ENCODE measurements around a stretch of chr2.

DNA sequence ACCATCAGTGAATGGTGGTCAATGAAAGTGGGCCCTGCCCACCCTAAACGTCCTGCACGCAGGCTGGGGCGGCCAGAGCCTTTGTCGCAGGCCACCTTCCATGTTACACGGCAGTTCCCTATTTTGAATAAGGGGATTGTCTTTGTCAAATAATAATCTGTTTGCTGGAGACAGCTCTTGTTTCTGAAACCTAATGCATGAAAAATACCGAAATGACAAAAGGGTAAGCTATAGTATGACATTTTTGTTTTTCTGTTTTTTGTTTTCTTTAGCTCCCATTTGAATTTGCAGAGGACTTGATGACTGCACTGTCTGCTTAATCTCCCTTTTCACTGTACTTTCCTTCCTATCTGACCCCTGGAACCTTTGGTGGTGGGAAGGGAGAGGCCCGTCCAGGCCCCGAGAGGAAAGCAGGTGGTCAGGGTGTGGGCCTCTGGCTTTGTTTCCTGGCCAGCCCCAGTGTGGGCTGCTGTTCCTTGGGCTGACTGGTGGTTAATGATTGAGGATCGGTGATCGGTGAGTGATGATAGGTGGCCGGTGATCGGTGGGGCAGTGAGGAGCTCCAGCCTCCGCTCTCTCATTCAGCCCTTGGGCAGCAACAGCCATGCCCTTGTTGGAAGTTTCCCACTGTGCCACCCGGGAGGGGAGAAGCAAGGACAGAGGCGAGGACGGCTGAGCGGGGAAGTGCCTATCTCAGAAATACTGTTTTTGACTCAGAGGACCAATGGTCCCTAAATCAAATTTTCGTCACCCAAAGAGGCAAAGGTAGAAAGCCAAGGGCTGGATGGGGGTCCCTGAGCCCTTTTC, 7.2 kb downstream of the ACKR3 start:
- CAGE, long polyA plus RNA = no peak
- RRBS = 53% methylated on average over 3 of the region's 18 CpGs

DNA sequence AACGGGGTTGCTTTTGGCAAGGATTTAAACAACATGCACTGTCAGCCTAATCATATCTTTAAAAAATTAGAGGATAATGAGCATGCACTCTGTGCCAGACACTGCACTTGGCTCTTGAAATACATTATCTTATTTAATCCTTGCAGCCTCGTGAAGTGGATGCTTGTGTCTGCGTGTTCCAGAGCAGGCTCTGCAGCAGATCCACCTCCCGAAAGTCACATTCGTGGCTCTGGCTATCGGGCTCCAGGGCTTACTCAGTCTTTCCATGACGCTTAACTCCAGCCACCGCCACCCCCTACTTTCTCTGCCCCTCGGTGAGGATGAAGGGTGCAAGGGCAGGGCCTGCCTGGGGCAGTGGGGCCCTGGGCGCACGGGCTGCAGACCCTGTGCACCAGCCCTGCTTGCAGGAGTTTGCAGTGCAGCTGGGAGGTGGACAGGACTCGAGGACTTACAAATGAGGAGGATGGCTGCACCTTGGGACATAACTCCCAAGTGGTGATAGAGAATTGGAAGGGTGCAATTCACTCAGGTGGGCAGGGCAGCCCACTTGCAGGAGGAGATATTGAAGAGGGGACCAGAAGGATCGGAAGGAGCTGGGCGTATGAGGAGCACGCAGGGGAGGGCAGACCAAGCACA, 61.8 kb downstream of the ACKR3 start:
- CAGE, long polyA plus RNA = no peak
- RRBS = no CpG with 5 or more reads among the region's 15 CpGs

DNA sequence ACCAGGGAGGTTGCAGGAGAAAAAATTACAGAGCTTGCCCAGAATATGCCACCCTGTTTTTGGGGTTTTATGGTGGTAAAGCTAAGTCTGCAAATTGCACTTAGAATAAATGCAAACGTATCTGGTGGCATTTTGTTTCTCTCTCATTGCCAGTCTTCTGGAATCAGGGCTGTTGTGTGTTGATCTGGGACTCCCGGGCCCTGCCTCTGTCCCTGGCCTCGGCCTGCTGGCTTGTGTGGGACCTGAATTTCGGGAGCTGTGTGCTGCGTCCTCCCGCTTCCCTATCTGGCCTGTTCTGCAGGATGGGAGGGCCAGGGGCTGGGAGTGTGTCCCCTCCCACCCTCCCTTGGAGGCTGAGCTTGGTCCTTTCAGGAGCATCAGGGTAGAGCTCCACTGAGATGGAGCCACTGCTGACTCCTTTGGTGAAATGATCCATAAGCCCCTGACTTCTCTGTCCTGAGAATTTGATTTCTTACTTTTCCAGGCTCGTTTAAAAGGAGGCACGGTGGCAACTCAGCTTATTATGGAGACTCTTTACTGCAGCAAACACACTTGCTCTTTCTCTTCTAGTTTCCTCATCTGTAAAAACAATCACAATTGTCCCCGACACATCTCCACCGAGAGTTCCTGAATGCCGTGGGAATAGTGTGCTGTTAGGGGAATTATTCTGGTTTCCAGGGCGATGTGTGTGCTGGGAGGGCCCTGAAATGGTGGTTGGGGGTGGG, 118.6 kb downstream of the ACKR3 start:
- CAGE, long polyA plus RNA = no peak
- RRBS = no CpG with 5 or more reads among the region's 12 CpGs

GRCh38 chr2:236715670-236716029, 146.0 kb downstream of the ACKR3 start:
- CAGE, long polyA plus RNA = no peak
- RRBS = no CpG with 5 or more reads among the region's 11 CpGs

DNA sequence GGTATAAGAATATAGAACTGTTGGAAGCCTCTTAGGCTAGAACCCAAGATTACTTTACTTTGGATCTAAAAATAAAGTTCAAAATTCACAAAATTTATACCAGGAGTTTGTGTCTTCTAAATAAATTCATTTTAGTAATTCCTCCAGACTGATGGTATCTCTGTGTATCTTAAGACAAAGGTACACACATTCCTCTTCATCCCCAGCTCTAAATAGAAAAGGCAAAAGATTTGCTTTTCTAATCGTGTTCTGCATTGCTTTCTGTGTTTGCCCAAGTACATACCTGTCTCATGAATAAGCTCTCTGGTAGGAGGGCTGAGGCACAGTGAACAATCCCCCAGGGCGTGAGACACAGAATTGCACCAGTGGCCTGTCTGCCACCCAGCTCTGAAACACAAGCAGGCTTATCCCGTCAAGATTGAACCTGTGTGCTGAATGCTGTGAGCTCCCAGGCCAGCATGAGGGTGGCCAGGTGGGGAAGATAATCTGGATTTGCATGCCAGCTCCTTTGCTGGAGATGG, 176.1 kb downstream of the ACKR3 start:
- CAGE, long polyA plus RNA = no peak
- RRBS = no CpG with 5 or more reads among the region's 3 CpGs

- CAGE, long polyA plus RNA = no peak
- RRBS = no CpG with 5 or more reads among the region's 3 CpGs
Observed at GRCh38 chr2:236820371-236820707, 250.7 kb downstream of the ACKR3 start.

- CAGE, long polyA plus RNA = no peak
- RRBS = no CpG with 5 or more reads among the region's 12 CpGs
Observed at GRCh38 chr2:236871443-236872588, 213.9 kb upstream of the COPS8 start.

DNA sequence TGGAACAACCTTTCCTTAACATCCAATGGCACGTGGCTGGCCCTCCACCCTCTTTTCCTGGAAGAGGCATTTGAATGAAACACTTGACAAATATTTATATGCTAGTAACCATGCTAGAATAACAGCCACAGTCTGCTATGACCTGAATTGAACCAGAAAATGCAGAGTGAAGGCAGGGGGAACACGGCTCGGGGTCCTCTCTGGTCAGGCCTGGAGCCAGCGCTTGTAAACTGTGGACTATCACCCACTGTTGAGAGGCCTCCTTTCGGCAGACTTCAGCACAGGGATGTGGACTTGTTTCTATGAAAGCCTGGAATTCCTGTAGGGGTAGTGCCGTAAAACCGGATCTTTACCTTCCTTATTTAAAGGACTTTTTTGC, 198.1 kb upstream of the COPS8 start:
- CAGE, long polyA plus RNA = no peak
- RRBS = no CpG with 5 or more reads among the region's 7 CpGs

GRCh38 chr2:236967904-236968567, 117.7 kb upstream of the COPS8 start:
- CAGE, long polyA plus RNA = no peak
- RRBS = no CpG with 5 or more reads among the region's 10 CpGs

DNA sequence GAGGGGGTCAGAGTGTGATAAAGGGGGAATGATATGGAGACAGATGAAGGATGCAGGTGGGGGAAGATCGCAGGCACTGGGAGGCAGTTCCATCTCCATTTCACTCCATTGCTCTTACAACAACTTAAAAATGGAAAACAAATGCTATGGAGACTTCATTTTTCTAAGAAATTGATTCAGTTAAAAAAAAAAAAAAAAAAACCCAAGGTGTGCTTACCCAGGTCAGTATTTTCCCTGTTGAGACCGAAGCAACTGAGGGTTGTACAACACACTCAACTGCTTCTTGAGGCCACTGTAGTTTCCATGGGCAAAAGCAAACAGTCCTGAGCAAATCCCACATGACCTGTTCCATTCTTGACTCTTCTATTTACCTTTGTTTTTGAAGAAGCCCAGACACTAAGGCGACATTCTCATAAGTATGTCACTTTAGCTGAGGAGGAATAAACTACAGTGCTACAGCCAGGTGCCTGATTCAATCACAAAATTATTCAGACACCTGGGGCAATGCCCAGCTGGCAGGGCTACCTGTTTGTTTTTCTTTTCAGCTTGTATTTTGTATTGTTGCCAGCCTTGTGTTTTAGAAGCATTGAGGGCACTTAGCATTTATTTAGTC, 99.3 kb upstream of the COPS8 start:
- CAGE, long polyA plus RNA = no peak
- RRBS = no CpG with 5 or more reads among the region's 3 CpGs

GRCh38 chr2:237091495-237092402, 6.1 kb downstream of the COPS8 start:
- CAGE, long polyA plus RNA = no peak
- RRBS = no CpG with 5 or more reads among the region's 7 CpGs

GRCh38 chr2:237170097-237170326, 84.3 kb downstream of the COPS8 start:
- CAGE, long polyA plus RNA = no peak
- RRBS = no CpG with 5 or more reads among the region's 1 CpG

DNA sequence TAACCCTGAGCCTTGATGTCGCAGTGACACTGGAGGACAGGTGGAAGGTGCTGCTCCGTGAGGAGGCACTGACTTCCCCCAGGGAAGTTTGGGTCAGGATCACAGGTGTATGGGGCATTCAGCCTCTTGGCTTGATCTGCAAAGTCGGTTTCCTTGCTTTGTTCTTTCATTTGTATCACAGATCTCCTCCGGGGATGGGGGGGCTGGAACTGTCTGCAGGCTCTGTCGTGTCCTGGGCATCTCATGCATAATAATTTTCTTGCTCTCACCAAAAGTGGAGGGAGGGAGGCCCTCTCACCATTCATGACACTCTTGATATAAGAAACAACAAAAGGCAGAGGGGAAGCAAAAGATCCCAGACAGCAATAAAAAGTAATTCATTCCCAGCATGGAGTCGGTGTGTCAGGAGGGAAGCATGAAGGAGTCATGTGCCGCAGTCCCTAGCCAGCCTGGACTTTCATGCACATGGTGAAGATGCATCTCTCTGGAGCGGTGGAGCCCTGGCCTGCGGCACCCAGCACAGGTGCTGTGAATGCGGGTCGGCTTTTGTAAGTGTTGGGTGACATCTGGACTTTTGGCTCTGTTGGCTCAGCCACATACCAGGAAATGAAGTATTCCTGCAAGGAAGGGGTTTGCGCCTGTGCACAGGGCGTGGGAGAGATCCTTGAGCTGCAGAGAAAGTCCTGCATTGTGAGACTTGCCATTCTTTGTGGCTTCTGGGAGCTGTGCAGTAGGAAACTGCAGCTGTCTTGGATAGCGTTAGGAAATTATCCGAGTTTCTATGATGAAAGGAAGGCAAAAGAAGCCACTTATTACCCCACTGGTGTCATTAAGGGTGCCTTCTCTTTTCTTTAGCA, 119.3 kb downstream of the COPS8 start:
- CAGE, long polyA plus RNA = no peak
- RRBS = no CpG with 5 or more reads among the region's 15 CpGs

- CAGE, long polyA plus RNA = no peak
- RRBS = no CpG with 5 or more reads among the region's 8 CpGs
Observed at GRCh38 chr2:237218084-237218666, 132.5 kb downstream of the COPS8 start.

DNA sequence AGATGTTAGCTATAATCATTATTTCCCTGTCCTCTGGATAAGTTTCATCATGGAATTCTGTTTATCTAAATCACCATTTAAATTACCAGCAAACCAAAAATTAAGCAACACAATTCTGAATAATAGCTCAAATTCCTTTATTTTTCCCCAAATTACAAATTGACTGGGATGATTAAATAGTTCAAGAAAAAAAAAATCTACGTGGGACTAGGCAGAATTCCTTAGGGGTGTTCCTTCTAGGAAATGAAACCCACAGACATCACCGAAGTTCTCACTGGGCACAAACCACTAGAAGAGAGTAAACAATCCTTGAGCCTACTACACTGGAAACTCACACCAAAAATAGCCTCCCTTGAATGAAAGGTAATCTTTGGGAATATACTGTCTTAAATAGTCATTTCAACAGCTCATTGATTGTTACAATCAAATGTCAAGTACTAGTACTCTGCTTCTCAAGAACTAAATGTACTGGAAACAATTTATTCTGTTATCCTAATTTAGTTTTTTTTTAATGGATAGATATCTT, 159.4 kb downstream of the COL6A3 start:
- CAGE, long polyA plus RNA = no peak
- RRBS = no CpG with 5 or more reads among the region's 2 CpGs

GRCh38 chr2:237290325-237290838, 123.6 kb downstream of the COL6A3 start:
- CAGE, long polyA plus RNA = no peak
- RRBS = no CpG with 5 or more reads among the region's 14 CpGs

DNA sequence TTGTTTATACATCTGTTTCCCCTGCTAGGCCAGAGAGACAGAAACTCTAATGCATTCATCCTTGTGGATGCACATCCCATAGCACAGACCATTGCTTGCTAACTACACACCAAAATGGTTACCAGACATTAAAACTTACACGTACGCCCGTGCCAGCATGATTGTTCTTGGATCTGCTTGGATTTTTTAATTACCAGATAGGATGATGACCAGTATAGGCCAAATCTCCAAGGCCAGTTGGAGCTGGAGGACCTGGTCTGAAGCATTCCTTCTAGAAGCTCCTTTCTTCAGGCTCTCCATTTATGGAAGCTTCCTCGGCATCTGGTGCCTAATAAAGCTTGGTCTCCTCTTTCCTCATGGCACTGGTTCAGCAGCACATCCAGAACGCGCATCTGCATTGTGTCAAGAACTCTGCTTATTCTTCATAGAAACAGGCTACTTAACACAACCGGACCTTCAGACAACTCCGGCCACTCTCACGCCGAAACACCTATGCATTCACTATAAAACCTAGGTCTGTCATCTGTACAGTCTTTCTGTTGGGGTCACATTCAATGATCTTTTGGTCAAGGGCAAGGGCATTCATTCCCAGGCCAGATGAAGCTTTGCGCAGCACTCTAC, 99.8 kb downstream of the COL6A3 start:
- CAGE, long polyA plus RNA = no peak
- RRBS = no CpG with 5 or more reads among the region's 11 CpGs

DNA sequence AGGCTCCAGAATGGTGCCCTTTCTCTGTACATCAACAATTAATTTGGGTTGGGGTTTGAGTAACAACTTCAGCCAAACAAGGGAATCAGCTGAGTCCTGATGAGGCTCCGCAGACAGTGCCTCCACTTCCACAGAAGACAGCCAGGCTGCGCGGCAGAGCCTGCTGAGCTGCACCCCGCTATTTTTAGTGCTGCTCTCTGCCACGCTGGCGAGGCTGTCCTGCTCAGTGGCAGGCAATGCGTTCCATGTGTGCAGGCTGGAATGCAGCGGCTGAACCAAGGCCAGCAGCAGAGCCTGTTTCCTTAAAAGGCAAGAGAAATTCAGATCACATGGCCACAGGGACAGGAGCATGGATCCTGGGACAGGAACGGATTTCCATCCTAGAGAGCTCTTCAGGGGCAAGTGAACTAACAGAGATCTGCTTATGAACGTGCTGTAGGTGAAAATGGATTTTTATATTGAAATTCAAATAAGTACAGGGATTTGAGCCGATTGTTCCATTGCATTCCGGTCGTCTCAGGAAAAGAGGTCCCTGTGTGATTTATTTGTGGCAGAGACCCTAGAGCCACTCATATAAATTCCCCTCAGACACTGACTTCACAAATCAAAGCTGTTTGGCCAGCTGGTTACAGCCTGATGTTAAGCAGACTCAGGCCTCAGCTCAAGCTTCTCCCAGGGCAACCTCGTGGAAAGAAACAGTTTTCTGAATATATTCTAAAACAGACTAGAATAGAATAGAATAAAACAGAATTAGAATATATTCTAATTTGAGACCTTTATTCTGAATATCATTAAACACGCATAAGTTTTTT, 98.6 kb downstream of the COL6A3 start:
- CAGE, long polyA plus RNA = no peak
- RRBS = no CpG with 5 or more reads among the region's 15 CpGs

GRCh38 chr2:237321075-237321606, 92.8 kb downstream of the COL6A3 start:
- CAGE, long polyA plus RNA = no peak
- RRBS = no CpG with 5 or more reads among the region's 7 CpGs

DNA sequence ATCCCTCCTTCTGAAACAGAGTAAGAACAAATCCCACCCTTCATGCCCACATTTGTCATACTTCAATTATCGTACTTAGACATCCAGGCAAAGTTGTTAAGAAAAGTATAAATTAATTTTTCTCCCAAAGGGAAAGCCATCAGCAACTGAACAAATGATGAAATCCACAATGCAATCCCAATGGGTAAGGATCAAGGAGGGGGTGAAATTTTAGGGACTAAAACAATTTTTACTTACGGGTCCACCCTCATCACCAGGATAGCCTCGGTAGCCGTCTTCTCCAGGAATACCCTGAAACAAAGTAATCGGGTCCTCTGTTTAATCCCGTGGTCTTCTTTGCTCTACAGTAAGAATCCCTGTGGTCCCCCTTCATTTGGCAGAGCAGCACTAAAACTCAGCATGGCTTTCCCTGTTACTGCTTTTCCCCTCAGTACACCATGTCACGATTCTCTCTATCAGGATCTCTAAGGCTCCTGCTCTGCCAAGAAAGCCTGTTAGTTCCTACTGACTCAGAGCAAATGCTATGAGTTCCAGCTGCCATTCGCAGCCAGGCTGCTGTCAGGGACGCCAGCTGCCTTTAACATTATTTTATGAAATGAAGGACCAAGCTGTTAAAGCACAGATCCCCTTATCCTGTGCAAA, 53.0 kb downstream of the COL6A3 start:
- CAGE, long polyA plus RNA = no peak
- RRBS = no CpG with 5 or more reads among the region's 9 CpGs